ENCODE results near the gene ZNF503.

GRCh38 chr10:74168959-74169351 lies 17.9 kb downstream of the ADK start:
- RRBS: no CpG with 5 or more reads among the region's 6 CpGs

DNA sequence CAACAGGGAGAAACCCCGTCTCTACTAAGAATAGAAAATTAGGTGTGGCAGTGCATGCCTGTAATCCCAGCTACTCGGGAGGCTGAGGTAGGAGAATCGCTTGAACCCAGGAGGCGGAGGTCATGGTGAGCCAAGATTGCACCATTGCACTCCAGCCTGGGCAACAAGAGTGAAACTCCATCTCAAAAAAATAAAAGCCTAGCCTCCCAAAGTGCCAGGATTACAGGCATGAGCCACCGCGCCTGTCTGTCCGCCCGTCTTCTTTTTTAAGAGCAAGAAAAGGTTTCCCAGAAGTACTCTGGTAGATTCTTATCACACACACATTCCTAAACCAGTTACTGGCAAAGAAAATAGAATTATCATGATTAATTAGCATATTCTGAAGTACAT lies 86.9 kb downstream of the ADK start:
- RRBS: no CpG with 5 or more reads among the region's 8 CpGs

- RRBS: no CpG with 5 or more reads among the region's 3 CpGs
Observed at GRCh38 chr10:74418071-74418594, 267.1 kb downstream of the ADK start.

DNA sequence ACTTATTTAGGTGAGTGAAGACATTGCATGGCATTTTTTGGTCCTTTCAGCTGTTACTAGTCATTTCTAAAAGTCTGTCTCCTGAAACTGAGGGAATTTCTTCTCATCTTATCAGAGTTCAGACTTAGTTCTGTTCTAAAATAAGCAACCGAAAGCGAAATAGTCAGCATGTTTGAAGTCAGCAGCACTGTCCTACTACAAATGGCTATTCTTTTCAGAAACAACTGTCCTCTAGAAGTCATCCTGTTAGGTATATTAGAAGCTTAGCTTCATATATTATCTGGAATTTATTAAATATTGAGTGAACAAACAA lies 227.5 kb upstream of the KAT6B start:
- RRBS: no CpG with 5 or more reads among the region's 2 CpGs

- RRBS: no CpG with 5 or more reads among the region's 2 CpGs
Observed at GRCh38 chr10:74881280-74881520, 54.8 kb downstream of the KAT6B start.

DNA sequence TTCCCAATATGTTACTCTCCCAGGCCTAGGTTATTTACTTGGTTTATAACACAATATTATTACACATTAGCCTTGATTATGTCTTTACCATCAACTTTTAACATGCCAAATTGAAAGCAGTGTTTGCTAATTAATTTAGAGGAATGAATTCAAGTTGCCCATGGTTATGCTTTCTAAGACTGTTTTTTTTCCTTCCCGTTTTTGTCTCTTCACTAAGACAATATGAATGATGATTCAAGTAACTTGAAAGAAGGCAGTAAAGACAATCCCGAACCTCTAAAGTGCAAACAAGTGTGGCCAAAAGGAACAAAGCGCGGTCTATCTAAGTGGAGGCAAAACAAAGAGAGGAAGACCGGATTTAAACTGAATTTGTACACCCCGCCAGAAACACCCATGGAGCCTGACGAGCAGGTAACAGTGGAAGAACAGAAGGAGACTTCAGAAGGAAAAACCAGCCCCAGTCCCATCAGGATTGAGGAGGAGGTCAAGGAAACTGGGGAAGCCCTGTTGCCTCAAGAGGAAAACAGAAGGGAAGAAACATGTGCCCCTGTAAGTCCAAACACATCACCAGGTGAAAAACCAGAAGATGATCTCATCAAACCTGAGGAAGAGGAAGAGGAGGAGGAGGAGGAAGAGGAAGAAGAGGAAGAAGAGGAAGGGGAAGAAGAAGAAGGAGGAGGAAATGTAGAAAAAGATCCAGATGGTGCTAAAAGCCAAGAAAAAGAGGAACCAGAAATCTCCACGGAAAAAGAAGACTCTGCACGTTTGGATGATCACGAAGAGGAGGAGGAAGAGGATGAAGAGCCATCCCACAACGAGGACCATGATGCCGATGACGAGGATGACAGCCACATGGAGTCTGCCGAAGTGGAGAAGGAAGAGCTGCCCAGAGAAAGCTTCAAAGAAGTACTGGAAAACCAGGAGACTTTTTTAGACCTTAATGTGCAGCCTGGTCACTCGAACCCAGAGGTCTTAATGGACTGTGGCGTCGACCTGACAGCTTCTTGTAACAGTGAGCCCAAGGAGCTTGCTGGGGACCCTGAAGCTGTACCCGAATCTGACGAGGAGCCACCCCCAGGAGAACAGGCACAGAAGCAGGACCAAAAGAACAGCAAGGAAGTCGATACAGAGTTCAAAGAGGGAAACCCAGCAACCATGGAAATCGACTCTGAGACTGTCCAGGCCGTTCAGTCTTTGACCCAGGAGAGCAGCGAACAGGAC lies 44.8 kb downstream of the DUSP29 start:
- RRBS: no CpG with 5 or more reads among the region's 23 CpGs

DNA sequence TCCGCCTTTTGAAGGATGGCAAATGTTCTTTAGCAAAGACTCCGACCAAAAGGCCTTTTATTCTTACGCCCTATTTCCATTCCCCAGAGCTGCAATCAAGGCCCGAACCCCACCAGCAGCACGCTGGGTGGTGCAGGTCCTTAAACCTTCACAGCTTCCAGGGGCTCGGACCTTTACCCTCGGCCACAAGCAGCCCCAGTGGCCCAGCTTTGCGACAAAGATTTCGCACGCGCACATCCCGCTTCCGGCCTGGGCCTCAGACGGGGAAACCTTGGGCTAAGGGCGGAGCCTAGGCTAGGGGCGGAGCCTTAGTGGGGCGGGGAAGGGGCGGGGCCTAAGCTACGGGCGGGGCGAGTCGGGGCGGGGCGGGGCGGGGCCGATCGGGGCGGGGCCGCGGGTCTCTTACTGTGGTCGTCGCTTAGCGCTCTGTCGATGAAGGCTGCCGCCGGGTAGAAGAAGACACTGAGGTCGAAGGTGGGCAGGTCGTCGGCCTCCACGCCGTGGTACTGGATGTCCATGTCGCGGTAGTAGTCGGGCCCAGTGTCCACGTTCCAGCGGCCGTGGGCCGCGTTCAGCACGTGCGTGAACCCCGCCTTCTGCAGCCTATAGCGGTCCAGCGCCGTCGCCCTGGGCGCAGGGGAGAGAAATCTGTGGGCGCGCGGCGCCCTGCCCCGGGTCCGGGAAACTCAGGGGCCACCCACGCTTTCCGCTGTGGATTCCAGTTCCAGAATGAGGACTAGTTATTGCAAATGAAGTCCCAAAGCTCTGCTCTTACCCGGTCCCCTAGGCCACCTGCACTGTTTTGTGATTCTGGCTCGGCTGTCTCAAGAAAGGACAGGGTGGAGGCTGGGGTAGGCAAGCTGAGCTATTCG lies 29.8 kb downstream of the DUSP29 start:
- RRBS: 36% methylated on average over 4 of the region's 68 CpGs

DNA sequence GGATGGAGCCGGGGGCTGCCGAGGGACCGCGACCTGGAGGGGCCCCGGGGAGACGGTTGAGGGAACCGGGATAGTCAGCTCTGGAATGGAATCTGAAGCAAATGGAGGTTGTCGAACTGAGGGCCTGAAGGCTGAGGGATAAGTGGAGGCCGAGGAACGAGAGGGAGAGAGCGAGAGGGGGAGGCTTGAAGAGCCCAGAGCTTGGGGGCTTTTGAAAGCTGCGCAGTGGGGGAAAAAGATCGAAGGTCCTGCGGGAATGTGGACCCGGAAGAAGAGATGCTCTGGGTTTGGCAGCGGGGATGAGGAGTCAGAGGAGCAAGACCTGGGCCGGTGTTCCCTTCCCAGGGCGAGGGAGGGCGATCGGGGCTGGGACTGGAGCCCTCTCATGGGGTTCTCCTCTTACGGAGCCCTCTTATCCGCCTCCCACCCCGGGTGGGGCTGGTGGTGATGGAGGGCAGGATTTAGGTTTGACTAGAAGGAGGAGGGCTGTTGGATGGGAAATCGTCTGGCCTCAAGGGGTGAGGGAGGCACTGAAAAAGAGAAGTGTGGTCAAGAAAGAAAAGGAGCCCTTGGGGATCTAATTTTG lies 432 bp downstream of the SAMD8 start:
- RRBS: 3% methylated on average over 14 of the region's 24 CpGs

DNA sequence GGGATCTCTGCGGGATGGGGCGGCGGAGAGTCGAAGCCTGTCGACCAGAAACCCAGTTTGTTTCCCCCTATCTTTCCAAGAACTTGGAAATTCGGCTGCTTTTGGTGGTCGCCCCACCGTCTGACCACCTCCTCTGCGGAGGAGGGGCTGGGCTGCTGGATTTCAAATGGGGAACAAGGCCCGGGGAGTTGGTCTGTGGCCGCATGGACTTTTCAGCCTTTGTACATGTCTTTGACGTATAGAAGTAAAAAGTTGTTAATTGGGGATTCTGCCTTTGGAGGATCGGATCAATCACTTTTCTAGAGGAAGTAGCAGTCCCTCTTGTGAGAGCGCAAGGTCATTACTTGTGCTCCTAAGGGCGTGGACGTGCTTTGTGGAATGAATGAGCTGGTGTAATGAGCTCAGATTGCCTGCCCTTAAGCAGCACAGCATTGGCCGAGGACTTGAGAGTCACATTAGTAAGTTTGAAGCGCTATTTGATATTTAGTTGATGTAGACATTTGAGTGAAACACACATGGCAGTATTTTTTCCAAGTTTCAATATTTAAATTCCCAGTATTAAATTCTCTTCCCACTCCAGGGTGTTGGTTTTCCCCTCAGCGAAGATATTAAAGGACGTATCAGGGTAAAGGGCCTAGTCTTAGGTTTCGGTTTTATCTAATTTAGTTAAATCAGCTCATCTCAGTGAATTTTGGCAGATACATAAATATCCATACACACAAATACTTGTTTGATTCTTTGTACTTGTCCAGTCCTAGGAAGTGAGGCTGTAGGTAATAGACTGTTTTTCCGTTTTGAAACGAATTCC lies 810 bp downstream of the VDAC2 start:
- RRBS: no CpG with 5 or more reads among the region's 23 CpGs

- RRBS: no CpG with 5 or more reads among the region's 7 CpGs
Observed at GRCh38 chr10:75245480-75246110, 9.8 kb upstream of the COMTD1 start.

DNA sequence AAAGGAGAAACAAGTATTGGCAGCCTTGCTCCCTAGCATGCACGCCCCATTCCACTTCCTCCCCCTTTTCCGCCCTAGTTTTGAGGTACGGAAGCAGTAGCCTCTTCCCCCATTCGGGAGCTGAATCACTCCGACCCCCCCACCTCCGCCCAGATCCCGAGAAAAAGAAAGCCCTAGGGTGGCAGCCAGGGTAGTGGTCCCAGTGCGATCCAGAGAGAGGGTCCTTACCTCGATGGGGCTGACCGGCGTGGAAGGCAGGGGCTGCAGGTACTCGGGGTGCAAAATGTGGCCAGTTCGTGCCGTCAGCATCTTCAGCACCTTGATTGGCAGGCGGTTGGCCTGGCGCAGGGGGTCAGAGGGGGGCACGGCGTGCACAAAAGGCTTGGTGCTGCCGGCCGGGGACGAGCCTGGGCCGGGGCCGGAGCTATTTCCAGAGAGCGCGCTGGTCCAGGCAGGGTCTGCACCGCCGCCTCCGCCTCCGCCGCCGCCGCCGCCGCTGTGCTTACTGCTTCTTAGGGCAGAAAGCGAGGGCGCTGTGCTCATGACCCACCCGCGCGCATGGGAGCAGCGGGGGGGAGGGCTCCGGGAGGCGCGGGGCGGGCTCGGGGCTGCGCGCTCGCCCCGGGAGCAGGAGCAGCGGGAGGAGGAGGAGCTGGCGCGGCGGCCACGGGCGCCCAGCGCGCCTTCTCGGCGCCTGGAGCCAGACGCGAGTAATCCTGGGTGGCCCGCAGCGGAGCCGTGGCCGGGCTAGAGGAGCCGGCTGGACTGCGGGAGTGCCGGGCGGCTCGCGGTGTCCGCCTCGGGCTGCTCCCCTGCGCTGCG lies 476 bp downstream of the ZNF503 start:
- RRBS: 3% methylated on average over 17 of the region's 75 CpGs

DNA sequence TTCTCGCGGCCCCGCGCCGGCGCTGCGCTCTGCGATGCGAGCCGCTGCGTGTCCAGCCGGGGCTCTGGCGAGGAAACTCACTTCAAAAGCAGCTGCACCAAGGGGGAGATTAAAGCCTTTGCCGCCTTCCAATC lies at the start of gene ZNF503:
ZNF503 (minus strand) TSS at position 66 of the 134 bp plus-strand sequence.
- RRBS: 3% methylated on average over 12 of the region's 14 CpGs

GRCh38 chr10:75407297-75407712 lies 5.7 kb upstream of the ZNF503 start:
- RRBS: 98% methylated on average over 9 of the region's 33 CpGs

- RRBS: no CpG with 5 or more reads among the region's 9 CpGs
Observed at GRCh38 chr10:75428405-75429029, 2.9 kb upstream of the LRMDA start.

DNA sequence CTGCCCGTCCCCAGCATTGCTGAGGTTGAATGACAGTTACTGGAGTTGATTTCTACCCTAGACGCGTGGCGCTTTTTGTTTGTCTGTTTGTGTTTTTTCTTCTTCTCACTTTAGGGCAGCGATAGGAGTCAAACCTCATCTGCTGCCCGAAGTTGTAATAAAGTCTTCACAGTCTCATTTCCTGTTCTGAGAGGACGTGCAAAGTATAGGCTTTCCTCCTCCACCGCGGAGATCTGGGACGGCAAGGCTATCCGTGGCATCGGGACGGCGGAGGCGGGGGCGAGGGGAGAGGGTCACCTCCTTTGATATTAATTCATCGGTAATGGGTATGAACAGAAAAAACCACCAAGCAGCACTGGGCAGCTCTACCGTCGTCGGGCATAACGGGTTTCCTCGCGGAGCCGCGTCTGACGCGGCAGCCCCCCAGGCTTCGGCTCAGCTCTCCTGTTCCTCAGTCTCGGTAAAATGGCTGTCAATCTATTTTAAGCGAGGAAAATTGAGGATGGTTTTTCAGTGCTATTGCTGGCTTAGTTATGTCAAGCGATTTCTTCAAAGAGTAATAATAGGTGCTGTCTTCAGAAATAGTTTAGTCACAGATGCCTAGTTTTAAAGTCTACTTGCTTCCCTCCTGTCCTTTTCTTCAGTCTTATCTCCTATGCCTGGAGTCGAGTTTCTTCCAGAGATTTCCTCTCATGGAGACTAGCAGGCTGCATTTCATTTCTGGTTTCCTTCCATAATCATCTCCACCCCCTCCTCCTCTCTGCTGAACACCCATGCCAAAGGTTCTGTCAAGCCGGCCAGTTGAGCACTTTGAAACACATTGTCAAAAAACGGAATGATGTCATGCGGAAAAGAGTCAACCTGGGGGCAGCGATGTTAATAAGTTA lies 161.1 kb downstream of the LRMDA start:
- RRBS: no CpG with 5 or more reads among the region's 36 CpGs

- RRBS: no CpG with 5 or more reads among the region's 5 CpGs
Observed at GRCh38 chr10:75723000-75723710, 291.7 kb downstream of the LRMDA start.

- RRBS: no CpG with 5 or more reads among the region's 9 CpGs
Observed at GRCh38 chr10:76036326-76036776, 604.9 kb downstream of the LRMDA start.

GRCh38 chr10:76086452-76087355 lies 655.3 kb downstream of the LRMDA start:
- RRBS: no CpG with 5 or more reads among the region's 13 CpGs

DNA sequence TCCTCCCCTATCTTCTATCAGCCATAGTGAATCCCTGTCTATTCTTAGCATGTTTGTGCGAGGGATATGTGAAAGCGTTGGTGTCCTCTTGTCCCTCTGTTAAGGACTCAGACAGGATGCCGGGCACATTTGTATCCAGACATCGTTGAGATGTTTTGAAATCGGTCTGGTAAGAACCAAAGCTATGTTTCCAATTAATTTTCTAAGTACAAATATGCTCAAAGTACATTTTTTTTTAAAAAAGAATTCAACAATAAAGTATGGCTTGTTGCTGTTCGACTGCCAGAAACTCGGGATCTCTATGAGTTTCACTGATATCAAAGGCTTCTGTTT lies 754.1 kb downstream of the LRMDA start:
- RRBS: no CpG with 5 or more reads among the region's 7 CpGs

DNA sequence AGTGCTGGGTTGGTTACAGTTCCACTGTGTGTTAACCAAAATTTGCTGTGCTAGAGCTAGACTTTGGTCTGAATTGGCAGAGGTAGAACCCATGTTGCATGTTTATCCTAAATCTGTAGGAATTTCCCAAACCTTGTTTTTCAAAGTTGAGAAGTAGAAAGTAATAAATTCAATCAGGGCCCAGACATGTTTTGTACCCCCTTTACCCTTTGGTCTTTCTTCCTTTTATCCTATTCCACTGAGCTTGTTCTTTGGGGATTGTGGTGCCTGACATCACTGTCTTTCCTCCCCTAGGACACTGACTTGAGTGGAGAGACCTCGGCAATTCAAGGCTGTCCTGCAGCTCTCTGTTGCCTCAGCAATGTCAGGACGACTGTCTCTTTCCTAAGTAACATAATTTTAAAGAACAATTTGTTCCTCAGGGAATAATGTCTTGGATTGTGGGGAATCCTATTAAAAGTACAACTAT lies 1078.0 kb downstream of the KCNMA1 start:
- RRBS: no CpG with 5 or more reads among the region's 2 CpGs

Measured in epidermal melanocyte (primary cell).